MCF 10A (cell line): ENCODE results near the gene LGI1.

GRCh38 chr10:91527967-91528456 lies 104.9 kb downstream of the PPP1R3C start:
- PRO-cap: no peak
- RRBS: no CpG with 5 or more reads among the region's 7 CpGs

GRCh38 chr10:91563930-91564345 lies 68.9 kb downstream of the PPP1R3C start:
- PRO-cap: no peak
- RRBS: no CpG with 5 or more reads among the region's 2 CpGs

GRCh38 chr10:91598523-91598983 lies 34.3 kb downstream of the PPP1R3C start:
- PRO-cap: bidirectional peak, plus-strand start at chr10:91598884, minus-strand start at chr10:91598775
- RRBS: no CpG with 5 or more reads among the region's 6 CpGs

- PRO-cap: no peak
- RRBS: no CpG with 5 or more reads among the region's 6 CpGs
Measured at GRCh38 chr10:91607404-91608330, 25.2 kb downstream of the PPP1R3C start.

DNA sequence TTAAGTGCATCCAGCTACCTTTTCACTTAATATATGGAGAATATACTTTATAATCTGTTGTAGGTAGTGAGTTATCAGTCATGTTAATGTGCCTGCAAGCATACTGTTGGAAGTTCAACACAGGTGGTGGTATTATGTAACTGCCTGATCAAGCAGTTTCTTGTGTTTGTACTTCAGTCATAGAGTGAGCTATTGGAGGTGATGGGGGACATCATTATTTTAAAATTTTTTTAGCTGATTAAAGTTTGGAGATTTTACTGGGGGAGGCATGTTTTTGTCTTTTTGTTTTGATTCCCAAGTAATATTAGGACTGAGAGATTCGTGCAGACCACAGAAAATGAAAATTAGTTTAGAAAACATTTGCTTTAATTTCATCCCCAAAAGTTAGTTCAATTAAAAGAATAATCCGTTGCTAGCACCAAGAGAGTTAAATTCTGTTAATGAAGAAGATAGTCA lies 2.6 kb downstream of the TNKS2 start:
- PRO-cap: no peak
- RRBS: no CpG with 5 or more reads among the region's 2 CpGs

DNA sequence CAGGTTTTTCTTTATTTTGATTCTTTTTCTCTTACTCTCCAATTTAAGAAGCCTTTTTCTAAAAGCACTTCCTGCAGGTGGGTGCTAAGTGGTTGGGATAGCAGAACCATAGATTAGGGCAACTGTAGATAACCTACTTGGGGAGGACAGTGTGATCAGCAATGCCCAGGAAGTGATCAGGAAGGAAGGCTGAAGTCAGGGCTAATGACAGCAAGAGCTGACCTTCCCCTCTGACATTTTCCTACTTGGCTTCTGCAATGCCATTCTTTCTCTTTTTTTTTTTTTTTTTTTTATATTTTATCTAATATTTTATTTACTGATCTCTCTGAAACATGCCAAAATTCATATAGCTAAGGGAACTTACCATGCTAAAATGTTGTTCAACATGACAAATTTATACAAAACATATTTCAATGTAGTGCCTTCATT lies 7.6 kb downstream of the TNKS2 start:
- PRO-cap: no peak

- PRO-cap: unidirectional peak, minus-strand start at chr10:92006465
- RRBS: no CpG with 5 or more reads among the region's 3 CpGs
Measured at GRCh38 chr10:92006262-92006769, 82.7 kb downstream of the BTAF1 start.

DNA sequence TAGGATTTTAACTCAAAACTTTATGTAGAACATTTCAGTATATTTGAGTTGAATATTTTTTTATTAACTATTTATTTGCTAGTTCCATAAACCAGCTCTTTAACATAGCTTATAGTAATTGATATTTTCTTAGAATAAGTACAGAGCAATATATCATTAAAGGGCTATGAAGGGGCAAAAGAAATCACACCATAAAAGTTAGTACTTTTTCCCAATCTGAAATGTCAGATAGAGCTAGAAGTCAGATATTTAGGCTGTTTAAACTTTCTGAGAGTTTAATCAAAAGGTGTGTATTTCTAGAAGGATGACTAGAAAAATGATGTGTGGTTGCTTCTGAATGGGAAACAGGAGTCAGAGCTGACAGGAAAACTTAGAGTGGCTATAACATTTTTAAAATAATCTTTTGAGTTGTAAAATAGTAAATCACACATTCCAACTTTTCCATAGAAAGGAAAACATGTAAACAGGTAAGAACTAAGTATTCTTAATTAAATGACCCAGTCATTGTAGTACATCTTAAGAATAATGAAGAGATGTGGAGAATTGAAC lies 106.9 kb downstream of the BTAF1 start:
- PRO-cap: no peak

DNA sequence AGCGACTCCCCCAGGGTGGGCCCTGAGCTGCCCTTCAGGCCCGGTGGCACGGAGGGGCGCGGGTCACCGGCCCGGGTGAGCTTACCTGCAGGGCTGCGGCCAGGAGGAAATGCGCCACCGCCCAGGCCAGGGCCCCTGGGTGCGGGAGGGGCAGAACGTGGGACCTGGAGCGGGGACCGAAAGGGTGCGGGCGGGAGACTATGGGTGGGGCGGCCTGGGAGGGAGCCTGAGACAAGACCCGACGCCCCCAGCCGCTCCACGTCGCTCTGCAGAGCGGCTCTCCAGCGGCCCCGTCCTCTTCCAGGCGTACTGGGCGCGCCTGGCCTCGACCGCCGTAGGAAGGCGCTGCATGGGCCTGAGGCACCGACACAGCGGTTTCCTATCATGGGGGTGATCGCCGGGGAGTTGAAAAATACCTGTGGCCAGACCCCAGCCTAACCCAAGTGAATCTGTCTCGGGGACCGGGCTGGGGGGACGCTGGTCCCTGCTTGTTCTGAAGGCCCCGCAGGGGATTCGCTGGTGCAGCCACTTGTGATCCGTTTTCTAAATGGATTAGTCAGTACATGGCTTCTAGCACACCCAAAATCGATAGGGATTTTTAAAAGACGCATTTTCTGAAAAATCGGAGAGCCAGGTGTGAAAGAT lies 122.3 kb downstream of the BTAF1 start:
- PRO-cap: no peak
- RRBS: 97% methylated on average over 3 of the region's 45 CpGs

DNA sequence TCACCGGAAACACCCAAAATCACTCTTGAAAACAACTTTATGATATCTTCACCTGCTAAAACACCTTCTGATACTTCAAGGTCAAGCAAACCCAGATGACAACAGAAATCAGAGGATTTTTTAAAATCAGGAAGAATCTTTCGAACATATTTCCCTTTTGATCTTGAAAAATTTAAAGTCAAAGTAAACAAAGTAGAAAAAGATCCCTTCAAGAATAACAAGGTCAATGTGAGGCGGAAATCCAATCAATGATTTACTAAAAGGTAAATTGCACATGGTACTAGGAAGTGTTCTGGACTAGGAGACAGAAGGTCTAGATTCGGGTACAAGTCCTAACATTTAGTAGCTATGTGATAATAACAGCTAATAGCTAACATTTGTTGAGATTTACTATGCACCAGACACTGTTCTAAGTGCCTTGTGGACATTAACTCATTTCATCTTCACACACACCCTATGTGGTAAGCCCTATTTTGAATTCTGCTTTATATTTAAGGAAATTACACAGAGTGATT lies 176.6 kb downstream of the CPEB3 start:
- PRO-cap: no peak
- RRBS: no CpG with 5 or more reads among the region's 4 CpGs

GRCh38 chr10:92590683-92591131 lies 2.2 kb upstream of the KIF11 start:
- PRO-cap: bidirectional peak, plus-strand start at chr10:92590985, minus-strand start at chr10:92590834
- RRBS: no CpG with 5 or more reads among the region's 11 CpGs

DNA sequence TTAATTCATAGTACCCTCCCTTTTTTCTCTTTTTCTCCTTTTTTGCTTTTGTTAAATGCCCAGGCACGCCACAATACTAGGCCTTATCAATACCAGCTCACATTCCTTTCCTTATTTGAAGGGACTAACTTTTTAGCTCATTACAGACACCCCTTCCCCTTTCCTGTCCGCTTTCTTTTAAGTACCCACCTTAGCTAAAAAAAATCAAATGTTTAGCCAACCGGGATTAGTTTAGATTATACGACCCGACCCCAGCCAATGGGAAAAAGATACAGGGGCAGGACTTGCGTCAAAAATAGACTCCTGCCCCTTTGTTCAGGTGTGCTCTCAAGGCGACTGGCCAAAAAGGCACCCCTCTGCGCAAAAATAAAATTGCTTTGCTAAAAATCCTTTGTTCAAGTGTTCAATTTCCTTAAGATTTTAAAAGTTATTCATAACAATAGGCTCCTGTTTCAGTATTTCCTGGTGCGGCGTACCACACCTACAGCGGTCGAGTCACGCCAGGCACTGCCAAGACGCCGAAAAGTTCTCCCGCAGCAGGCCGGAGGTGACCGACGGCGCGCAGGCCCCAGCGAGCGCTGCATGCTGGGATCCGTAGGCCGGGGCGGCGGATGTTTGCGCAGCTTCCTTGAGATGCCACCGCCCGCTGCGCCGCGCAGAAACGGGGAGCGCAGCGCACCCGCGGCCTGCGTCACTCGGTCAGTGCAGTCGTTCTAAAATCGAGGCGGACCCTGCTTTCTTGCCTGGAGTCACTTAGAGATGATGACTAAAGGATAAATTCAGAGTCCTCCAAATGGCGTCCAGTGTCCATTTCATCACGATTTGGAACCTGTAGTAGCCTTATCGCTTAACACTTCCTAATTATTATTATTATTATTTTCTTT lies 1.6 kb upstream of the KIF11 start:
- PRO-cap: bidirectional peak, plus-strand start at position 694 of the sequence, minus-strand start at position 509 of the sequence
- RRBS: under 1% methylated on average over 9 of the region's 46 CpGs

GRCh38 chr10:93591115-93592284 lies 9.5 kb downstream of the RBP4 start:
- PRO-cap: no peak
- RRBS: no CpG with 5 or more reads among the region's 13 CpGs

- PRO-cap: no peak
- RRBS: no CpG with 5 or more reads among the region's 11 CpGs
Measured at GRCh38 chr10:93757516-93758105, at the start of gene LGI1. Gene LGI1, plus strand, starts transcription at chr10:93757936.

DNA sequence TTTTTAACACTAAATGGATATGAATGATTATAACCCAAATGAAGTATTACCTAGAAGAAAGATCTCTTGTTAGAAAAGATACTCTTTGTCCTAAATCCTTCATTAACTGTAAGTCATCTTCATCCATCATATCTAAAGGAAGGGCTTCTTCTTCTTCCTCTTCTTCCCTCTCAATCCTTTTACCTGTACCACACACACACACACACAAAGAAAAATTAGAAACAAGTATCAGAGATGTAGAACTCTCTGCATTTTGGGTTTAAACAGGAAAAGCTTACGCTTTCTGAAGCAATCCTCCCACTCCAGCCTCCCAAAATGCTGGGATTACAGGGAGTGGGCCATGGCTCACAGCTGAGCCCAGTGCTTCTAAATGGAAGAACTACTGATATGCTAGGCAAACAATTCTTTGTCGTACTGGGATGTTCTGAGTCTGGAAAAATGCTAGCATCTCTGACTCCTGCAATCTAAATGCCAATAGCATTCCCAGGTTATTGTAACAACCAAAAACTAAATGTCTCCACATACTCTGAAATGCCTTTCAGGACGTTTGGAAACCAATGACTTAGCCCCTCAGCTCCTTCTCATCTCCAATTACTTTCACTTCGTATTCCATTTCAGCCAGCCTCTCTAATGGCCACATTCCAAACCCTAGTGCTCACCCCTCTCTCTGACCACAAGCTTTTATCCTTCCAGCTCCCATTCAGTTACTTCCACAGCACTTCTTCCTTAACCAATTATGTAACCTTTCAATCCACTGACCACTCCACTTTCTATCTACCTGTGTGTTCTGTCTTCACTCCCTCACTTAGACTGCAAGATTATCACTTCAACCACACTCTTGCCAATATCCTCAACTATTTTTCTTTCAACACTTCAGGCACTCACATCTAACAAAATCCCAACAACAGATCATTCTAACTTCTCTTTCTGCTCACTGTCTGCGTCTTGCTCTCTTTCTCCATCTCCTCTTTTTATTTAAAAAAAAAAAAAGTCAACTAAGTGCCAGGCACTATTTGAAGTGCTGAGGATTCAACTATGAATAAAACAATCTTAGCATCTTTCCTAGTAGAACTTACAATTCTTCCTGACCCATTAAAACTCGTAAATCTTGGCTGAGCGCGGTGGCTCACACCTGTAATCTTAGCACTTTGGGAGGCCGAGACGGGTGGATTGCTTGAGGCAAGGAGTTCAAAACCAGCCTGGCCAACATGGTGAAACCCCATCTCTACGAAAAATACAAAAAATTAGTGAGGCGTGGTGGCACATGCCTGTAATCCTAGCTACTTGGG lies 4.3 kb downstream of the NOC3L start:
- PRO-cap: no peak
- RRBS: no CpG with 5 or more reads among the region's 12 CpGs

- PRO-cap: no peak
- RRBS: no CpG with 5 or more reads among the region's 4 CpGs
Measured at GRCh38 chr10:95071029-95071694, 1.9 kb upstream of the CYP2C8 start.

DNA sequence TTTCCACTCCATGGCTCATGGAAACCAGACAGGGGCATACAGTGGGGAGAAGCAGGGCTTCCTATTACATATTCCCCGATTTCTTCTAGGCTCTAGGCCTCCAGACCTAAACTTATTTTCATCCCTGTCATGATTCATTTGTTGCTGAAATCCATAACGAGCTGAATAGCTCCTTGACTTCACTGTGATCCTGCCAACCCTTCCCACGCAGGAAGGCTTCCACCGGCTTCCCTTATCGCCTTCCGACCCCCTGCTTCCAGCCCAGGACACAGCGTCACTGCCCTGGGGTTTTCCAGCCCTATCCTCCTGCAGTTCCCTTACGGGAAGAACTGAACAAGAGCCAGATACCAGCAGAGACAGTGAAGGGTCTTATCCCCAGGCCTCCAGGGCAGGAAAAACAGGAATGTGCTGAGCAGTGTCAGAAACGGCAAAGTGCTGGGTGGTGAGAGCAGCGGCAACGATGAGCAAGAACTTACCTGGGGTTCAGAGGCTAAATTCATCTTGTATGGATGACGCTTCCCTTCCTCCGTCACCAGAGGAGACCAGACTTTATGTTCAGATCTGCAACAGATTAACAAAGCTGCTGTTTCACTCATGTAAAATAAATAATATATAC lies 22.4 kb downstream of the PDLIM1 start:
- PRO-cap: no peak
- RRBS: no CpG with 5 or more reads among the region's 13 CpGs

DNA sequence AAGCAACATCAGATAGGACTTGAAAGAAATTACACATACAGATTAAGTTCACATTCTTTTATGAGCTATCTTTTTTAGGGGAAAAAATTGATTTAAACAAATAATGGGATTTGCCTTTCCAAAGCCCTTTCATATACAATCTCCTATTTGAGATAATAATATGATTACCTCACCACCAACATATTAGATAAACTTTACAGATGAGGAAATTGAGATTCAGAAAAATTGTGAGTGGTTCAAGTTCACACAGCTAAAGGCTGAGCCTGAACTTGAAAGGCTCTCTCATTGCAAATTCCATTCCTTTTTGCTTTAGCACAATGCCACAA lies 14.9 kb downstream of the PDLIM1 start:
- PRO-cap: no peak

- PRO-cap: no peak
- RRBS: no CpG with 5 or more reads among the region's 2 CpGs
Measured at GRCh38 chr10:95288265-95288908, 2.4 kb downstream of the PDLIM1 start.

- PRO-cap: no peak
- RRBS: no CpG with 5 or more reads among the region's 9 CpGs
Measured at GRCh38 chr10:95305824-95306520, 15.2 kb upstream of the PDLIM1 start.